Breast (tissue), 4 donors: Measurements from ENCODE around the genes CXXC5, NRG2 and WDR55.

DNA sequence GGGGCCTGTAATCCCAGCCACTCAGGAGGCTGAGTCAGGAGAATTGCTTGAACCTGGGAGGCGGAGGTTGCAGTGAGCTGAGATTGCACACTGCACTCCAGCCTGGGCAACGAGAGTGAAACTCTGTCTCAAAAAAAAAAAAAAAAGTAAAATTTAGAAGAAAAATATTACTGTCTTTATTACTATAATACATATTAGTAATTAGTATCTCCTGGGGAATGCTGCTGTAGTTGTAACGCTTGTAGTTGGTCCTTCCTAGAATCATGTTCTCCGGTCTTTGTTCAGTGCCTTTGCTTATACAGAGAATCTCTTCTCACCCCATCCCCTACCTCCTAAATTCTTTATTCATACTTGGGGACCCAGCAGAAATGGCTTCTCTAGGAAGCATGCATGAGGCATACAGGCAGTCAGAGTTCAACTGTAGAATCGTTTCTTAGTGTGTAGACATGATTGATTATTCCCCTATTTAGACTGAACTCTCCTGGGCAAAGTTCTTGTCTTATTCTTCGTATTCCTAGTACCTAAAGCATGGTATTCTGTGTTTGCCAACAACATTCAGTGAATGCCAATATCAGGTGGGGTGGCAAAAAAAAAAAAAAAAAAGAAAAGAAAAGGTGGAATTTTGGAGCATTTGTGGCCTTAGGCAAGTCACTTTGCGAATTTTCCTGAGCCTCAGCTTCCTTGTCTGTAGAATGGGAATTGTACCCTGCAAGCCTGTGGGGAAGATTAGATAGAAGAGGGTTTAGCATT, 13.2 kb downstream of the UBE2D2 start:
- PRO-cap, 3 experiments = no peak in any of the 3 experiments
- RRBS = no CpG with 5 or more reads among the region's 7 CpGs

DNA sequence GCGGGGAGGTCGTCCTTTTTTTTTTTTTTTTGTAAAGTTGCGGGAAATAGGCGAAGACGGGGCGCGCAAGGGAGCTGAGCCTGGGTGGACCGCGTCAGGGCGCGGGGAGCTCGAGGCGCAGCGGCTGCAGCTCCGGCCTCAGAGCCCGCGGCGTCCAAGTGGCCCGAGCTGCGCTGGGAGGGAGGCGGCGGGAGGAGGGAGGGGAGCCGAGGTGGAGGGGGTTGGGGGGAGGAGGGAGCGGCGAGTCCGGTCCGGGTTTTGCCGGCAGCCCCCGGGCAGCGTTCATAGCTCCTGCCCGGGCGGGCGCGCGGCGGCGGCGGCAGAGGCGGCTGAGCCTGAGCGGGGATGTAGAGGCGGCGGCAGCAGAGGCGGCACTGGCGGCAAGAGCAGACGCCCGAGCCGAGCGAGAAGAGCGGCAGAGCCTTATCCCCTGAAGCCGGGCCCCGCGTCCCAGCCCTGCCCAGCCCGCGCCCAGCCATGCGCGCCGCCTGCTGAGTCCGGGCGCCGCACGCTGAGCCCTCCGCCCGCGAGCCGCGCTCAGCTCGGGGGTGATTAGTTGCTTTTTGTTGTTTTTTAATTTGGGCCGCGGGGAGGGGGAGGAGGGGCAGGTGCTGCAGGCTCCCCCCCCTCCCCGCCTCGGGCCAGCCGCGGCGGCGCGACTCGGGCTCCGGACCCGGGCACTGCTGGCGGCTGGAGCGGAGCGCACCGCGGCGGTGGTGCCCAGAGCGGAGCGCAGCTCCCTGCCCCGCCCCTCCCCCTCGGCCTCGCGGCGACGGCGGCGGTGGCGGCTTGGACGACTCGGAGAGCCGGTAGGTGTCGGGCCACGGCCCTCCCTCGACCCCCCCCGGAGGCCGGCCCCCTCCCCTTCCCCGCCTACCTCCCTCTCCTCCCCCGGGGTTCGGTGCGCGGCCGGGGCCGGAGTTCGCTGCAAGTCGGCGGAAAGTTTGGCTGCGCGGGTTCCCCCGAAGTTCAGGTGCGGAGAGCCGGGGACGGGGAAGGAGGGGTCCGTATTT, at the start of gene CXXC5:
CXXC5 (plus strand) TSS at position 313 of the 1,013 bp plus-strand sequence.
- PRO-cap, 3 experiments = peak in 3 of 3 experiments; most common plus-strand start position 322 of the sequence (in 3); most common minus-strand start position 160 of the sequence (in 3)
- RRBS = 4% methylated on average over 30 of the region's 121 CpGs

GRCh38 chr5:139655595-139656481, 7.7 kb downstream of the CXXC5 start:
- PRO-cap, 3 experiments = peak in 3 of 3 experiments; most common plus-strand start chr5:139655812 (in 1); most common minus-strand start chr5:139655859 (in 3)
- RRBS = 5% methylated on average over 2 of the region's 23 CpGs

DNA sequence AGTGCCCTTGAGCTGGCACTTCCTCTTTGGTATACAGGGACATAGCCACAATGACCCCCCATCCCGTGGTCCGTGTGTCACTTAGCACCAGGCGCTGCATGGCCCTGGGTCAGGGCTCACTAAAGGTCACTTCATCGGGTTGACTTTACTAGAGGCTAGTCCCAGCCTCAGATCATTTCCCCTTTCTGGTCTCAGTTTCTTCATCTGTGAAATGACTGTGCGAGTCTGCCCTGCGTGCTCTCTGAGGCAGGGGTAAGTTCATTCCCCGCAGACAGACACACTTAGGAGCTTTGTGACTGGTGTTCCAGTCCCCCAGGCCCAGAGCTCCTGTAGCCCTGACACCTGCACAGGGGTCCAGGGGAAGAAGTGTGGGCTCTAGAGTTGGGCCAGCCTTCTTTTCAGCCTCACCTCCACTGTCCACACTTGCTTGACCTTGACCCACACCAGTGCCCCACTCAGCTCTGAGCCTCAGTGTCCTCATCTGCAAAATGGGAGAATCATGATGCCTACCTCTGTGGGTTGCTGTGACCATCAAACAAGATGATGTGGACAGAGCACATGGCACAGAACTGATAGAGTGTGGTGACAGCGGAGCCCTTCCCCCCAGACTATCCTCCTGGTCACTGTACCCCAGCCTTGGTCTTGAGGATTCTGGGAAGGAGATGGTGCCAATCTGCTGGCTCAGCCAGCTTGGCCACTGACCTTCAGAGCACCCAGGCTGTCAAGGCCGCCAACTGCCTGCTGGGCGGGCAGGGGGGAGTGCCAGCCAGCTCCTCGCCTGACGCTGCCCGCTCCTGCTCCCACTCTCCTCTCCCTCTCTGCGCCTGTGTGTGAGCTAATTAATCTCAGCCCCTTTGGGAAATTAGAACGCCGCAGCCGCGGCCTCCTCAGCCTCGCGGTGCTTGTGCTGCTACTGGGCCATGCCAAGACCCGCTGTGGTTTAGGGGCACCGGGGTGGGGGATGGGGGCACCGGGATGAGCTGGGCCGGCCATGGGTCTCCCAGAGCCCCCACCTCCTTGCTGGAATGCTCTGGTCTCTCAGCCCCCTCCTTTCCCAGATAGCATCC, 16.6 kb downstream of the CXXC5 start:
- PRO-cap, 3 experiments = no peak in any of the 3 experiments
- RRBS = no CpG with 5 or more reads among the region's 24 CpGs

GRCh38 chr5:139696503-139697196, 48.5 kb downstream of the CXXC5 start:
- PRO-cap, 3 experiments = peak in 3 of 3 experiments; most common plus-strand start chr5:139697018 (in 2); most common minus-strand start chr5:139697010 (in 1)
- RRBS = no CpG with 5 or more reads among the region's 32 CpGs

- PRO-cap, 3 experiments = peak in 2 of 3 experiments; most common plus-strand start chr5:139746383 (in 2); most common minus-strand start chr5:139746237 (in 1)
- RRBS = no CpG with 5 or more reads among the region's 56 CpGs
These were observed 49.5 kb upstream of the PSD2 start for GRCh38 chr5:139745795-139746836.

DNA sequence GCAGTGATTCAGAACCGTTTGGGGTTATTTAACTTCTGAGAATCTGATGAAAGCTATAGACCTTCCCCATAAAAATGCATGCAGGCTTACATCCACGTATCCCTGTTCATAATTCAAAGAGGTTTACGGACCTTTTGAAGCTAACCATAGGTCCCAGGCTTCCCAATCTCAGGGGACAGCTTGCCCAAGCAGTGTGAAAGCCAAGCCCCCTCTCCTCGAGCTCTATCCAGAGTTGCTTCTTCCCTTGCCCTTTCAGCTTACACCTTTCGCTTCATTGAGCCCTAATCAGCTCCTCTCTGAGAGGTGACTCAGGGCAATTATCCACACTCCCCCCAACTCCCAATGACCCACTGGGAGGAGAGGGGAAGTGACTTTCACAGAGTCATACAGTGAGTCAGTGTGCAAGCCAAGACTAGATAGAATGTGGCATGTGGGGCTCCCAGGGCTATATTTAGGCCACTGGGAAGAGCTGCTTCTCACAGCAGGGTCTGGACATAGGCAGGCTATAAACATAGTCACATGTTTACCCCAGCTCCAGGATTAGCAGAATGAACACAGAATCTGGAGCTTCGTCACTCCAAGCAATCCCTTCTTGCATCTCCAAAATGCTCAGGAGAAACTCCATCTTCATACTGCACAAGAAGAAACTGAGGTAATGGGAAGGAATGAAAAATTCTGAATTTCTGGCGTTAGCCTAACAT, 57.4 kb downstream of the NRG2 start:
- PRO-cap, 3 experiments = no peak in any of the 3 experiments
- RRBS = no CpG with 5 or more reads among the region's 7 CpGs

- PRO-cap, 3 experiments = no peak in any of the 3 experiments
- RRBS = no CpG with 5 or more reads among the region's 3 CpGs
These were observed 3.4 kb downstream of the NRG2 start for GRCh38 chr5:140039608-140040096.

- PRO-cap, 3 experiments = no peak in any of the 3 experiments
- RRBS = under 1% methylated on average over 19 of the region's 81 CpGs
These were observed at the start of gene NRG2 for GRCh38 chr5:140042804-140044032. Gene NRG2 (minus strand): TSS chr5:140043299.

DNA sequence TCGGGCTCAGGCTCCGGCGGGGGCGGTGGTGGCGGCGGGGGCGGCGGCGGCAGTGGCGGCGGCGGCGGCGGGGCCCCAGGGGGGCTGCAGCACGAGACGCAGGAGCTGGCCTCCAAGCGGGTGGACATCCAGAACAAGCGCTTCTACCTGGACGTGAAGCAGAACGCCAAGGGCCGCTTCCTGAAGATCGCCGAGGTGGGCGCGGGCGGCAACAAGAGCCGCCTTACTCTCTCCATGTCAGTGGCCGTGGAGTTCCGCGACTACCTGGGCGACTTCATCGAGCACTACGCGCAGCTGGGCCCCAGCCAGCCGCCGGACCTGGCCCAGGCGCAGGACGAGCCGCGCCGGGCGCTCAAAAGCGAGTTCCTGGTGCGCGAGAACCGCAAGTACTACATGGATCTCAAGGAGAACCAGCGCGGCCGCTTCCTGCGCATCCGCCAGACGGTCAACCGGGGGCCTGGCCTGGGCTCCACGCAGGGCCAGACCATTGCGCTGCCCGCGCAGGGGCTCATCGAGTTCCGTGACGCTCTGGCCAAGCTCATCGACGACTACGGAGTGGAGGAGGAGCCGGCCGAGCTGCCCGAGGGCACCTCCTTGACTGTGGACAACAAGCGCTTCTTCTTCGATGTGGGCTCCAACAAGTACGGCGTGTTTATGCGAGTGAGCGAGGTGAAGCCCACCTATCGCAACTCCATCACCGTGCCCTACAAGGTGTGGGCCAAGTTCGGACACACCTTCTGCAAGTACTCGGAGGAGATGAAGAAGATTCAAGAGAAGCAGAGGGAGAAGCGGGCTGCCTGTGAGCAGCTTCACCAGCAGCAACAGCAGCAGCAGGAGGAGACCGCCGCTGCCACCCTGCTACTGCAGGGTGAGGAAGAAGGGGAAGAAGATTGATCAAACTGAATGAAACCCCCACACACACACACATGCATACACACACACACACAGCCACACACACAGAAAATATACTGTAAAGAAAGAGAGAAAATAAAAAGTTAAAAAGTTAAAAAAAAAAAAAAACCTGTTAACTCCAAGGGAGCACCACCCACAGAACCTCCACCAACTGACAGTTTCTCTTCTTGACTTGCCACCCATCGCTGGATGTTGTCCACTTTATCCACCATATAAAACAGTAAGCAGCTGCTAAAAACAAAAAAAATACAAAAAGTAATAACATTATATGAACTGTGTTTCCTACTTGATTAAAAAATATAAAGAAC, 758 bp downstream of the PURA start:
- PRO-cap, 3 experiments = peak in 3 of 3 experiments; most common plus-strand start position 616 of the sequence (in 2); most common minus-strand start position 522 of the sequence (in 3)
- RRBS = 1% methylated on average over 12 of the region's 80 CpGs

GRCh38 chr5:140267537-140267894, 35.4 kb downstream of the PFDN1 start:
- PRO-cap, 3 experiments = no peak in any of the 3 experiments
- RRBS = no CpG with 5 or more reads among the region's 8 CpGs

GRCh38 chr5:140332786-140333258, 13.6 kb downstream of the HBEGF start:
- PRO-cap, 3 experiments = no peak in any of the 3 experiments
- RRBS = no CpG with 5 or more reads among the region's 4 CpGs

- PRO-cap, 3 experiments = no peak in any of the 3 experiments
- RRBS = no CpG with 5 or more reads among the region's 22 CpGs
These were observed 3.1 kb downstream of the SLC4A9 start for GRCh38 chr5:140363006-140363522.

DNA sequence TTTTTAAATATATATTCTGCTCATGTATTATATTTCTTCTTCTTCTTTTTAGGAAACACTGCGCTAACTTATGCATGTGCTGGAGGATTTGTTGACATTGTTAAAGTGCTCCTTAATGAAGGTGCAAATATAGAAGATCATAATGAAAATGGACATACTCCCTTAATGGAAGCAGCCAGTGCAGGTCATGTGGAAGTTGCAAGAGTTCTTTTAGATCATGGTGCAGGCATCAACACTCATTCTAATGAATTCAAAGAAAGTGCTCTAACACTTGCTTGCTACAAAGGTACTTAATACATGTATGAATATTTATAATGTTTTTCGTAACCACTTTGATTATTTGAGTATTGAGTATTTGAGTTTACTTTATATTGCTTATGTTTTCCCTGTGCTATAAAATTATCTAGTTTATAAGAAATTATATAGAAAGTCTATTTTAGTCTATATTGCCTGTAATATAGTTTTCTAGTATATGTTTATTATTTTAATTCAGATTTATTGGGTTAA, 44.1 kb downstream of the ANKHD1 start:
- PRO-cap, 3 experiments = no peak in any of the 3 experiments
- RRBS = no CpG with 5 or more reads among the region's 2 CpGs

GRCh38 chr5:140451749-140452302, 50.2 kb downstream of the ANKHD1 start:
- PRO-cap, 3 experiments = no peak in any of the 3 experiments
- RRBS = no CpG with 5 or more reads among the region's 10 CpGs

GRCh38 chr5:140452869-140453271, 51.2 kb downstream of the ANKHD1 start:
- PRO-cap, 3 experiments = no peak in any of the 3 experiments
- RRBS = no CpG with 5 or more reads among the region's 7 CpGs

- PRO-cap, 3 experiments = no peak in any of the 3 experiments
- RRBS = no CpG with 5 or more reads among the region's 13 CpGs
These were observed 3.0 kb upstream of the SRA1 start for GRCh38 chr5:140560175-140560756.

DNA sequence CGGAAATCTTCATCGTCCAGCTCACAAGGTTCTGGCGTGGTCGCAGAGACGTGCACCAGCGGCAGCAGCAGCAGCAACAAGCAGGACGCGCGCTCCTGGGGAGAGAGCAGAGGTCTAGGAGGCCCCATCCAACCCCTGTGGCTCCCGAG, 215 bp downstream of the CD14 start:
- PRO-cap, 3 experiments = no peak in any of the 3 experiments
- RRBS = no CpG with 5 or more reads among the region's 10 CpGs

DNA sequence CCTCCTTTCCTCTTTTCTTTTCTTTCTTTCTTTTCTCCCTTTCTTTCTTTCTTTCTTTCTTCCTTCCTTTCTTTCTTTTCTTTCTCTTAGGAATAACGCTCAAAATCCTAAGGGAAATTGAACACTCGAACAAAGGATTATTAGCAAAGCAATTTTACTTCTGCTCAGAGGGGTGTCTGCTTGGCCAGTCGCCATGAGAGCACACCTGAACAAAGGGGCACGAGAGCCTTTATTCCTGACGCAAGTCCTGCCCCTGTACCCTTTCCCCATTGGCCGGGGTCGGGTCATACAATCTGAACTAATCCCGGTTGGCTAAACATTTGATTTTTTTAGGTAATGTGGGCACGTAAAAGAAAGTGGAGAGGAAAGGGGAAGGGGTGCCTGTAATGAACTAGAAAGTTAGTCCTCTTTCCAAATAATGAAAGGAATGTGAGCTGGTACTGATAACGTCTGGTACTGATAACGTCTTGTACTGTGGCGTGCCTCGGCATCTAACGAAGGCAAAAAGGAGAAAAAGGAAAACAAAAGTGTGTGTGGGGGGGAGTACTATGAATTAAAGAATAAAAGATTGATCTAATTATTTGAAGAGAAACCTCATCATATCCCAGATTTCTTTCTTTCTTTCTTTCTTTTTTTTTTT, 1.2 kb upstream of the TMCO6 start:
- PRO-cap, 3 experiments = no peak in any of the 3 experiments
- RRBS = no CpG with 5 or more reads among the region's 14 CpGs

DNA sequence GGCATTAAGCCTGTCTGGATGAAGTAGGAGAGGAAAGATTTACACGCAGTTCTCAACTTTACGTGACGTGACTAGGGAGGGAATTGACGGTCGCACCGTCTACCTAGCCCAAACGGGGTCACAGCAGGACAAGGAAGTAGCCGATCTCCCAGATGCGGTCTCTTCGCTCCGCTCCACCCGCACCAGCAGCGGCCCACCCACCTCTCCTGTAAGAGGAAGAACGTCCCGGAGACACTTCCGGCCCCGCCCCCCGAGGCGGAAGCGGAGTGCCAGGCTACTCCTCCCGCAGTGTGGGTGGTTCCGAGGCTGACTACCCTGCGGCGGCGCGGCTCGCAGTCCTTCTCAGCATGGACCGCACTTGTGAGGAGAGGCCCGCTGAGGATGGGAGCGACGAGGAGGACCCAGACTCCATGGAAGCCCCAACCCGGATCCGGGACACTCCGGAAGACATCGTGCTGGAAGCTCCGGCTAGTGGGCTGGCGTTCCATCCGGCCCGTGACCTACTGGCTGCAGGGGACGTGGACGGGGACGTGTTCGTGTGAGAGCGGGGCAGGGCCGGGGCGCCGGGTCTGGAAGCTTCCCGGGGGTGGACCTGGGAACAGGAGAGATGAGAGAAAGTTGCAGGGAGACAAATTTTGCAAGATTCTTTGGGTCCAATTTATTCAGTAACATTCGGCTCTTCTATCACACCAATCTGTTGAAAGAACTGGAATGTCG, at the start of gene WDR55:
WDR55 (plus strand) TSS at position 339 of the 717 bp plus-strand sequence.
- PRO-cap, 3 experiments = peak in 3 of 3 experiments; most common plus-strand start position 288 of the sequence (in 2); most common minus-strand start position 187 of the sequence (in 2)
- RRBS = 3% methylated on average over 8 of the region's 50 CpGs